Epithelial cell of alveolus of lung (primary cell): ENCODE measurements around a stretch of chr12.

DNA sequence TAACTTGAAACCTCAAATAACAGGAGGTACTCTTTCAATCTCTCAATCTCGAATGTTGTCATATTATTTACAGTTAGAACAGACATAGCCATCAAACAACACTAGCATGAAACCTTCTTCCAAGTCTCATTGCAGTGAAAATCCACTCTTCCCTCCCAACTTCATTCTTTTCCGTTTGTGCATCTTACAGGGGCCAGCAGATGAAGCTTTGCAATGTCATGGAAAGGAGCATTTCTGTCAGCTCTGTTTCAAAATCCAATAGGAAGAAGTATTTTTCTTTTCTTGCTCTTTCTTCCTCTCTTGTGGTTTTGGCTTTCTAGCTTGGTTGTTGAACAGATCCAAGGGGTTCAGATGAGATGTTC is 416.5 kb downstream of the AEBP2 start:
- RAMPAGE, long total RNA = no peak
- RRBS = no CpG with 5 or more reads among the region's 2 CpGs

DNA sequence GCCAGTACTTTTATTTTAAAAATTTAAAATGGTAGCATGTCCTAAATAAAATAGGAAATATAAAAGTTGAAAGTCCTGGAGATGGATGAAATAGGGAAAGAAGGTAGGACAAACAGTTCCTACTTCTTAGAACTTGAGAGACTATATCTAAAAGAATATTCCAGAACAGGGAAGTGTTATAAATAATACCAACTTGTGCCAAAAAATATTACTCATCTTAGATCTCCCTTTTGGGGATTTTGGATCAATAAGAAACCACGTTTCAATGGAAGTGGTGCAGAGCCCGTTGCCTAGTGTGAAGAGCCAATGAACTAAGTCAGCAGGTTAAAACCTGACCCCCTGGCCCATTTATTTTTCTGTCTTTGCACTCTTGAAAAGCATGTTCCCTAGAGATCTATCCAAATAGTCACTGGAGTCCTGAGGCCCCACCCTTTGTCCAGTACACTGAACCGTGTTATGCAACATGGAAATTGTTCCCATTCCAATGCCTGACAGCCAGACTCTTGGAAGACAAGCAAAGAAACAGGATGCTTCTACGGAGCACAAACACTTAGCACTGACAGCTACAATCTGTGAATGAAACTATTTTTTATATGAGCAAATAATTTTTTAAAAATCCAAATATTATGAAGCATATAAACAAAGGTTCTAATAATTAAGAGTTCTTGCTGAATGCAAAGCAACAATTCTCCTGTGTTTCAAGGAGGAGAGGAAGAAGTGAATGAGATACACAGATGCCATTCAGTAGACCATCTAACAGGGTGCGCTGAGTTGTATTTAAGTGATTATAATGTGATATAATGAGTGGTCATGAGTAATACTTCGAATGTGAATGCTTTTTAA is 97.6 kb downstream of the PDE3A start:
- RAMPAGE, long total RNA = no peak
- RRBS = no CpG with 5 or more reads among the region's 6 CpGs

DNA sequence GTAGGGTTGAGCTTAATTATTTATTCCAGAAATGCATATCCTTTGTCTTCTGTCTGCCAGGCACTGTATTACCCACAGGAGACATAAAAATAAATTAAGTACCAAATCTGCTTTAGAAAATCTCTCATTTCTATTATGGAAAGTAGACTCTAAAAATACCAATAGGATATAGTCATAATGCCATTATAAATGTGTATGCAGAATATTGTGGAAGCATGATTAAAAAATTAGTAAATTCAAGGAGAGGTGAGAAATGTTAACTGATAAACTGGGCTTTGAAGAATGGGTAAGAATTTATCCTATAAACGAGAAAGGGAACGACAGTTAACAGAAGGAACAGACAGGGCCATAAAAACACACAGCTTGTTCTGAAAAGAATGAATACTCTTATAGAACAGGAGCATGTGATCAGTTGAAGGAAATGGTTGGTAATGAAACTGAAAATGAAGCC is 7.9 kb downstream of the GOLT1B start:
- RAMPAGE, long total RNA = no peak
- RRBS = no CpG with 5 or more reads among the region's 2 CpGs

- RAMPAGE, long total RNA = no peak
Measured at GRCh38 chr12:21517410-21518170, 8.5 kb upstream of the SPX start.

- RAMPAGE, long total RNA = no peak
- RRBS = no CpG with 5 or more reads among the region's 3 CpGs
Measured at GRCh38 chr12:21566191-21566656, 38.4 kb downstream of the GYS2 start.

- RAMPAGE, long total RNA = no peak
- RRBS = no CpG with 5 or more reads among the region's 4 CpGs
Measured at GRCh38 chr12:21677651-21678013, 20.0 kb upstream of the LDHB start.

GRCh38 chr12:21773086-21773819 is 1.3 kb downstream of the KCNJ8 start:
- RAMPAGE, long total RNA = no peak
- RRBS = no CpG with 5 or more reads among the region's 24 CpGs

GRCh38 chr12:21828032-21828699 is 53.7 kb upstream of the KCNJ8 start:
- RAMPAGE, long total RNA = no peak
- RRBS = 100% methylated on average over 1 of the region's 6 CpGs

DNA sequence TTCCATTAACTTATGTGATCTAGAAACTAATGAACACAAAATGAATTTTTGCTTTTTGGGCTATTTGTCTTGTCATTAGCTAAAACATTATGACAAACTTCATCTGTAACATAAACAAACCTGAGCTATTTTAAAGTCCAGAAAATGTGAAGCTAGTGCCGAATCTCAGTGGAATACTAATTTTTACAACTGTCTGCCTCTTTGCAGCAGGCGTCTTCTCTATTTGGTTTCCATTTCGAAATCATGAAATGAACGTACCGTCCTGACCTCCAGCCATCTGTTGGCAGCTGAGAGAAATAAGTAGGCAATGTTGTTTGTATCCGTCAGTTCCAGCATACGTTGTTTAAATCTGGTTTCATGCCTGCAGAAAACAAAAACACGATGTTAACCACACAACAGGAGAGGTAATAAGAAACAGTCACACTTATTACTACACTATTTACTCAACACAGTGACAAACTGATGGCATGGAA is 54.2 kb upstream of the KCNJ8 start:
- RAMPAGE, long total RNA = no peak
- RRBS = no CpG with 5 or more reads among the region's 8 CpGs

GRCh38 chr12:21939149-21939769 is 2.0 kb downstream of the ABCC9 start:
- RAMPAGE, long total RNA = no peak
- RRBS = no CpG with 5 or more reads among the region's 9 CpGs

DNA sequence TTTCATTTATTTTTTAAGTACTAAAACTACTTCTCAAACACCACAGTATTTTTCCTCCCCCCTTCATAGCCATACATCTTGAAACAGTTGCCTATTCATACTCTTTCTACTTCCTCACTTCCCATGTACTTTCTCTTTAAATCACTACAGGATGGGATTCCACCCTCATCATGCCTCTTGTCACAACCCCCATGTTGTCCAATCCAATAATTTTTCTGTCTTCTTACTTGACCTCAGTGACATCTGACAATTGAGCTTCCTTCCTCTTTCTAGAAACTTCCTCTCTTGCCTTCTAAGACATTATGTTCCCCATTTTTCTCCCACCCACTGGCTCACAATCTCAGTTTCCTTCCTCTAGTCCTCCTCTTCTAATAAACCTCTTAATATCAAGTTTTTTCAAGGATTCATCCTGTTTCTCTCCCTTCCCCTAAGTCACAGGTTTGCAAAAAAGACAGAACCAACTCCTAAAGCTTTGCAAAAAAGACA is 5.3 kb downstream of the C2CD5 start:
- RAMPAGE, long total RNA = no peak

DNA sequence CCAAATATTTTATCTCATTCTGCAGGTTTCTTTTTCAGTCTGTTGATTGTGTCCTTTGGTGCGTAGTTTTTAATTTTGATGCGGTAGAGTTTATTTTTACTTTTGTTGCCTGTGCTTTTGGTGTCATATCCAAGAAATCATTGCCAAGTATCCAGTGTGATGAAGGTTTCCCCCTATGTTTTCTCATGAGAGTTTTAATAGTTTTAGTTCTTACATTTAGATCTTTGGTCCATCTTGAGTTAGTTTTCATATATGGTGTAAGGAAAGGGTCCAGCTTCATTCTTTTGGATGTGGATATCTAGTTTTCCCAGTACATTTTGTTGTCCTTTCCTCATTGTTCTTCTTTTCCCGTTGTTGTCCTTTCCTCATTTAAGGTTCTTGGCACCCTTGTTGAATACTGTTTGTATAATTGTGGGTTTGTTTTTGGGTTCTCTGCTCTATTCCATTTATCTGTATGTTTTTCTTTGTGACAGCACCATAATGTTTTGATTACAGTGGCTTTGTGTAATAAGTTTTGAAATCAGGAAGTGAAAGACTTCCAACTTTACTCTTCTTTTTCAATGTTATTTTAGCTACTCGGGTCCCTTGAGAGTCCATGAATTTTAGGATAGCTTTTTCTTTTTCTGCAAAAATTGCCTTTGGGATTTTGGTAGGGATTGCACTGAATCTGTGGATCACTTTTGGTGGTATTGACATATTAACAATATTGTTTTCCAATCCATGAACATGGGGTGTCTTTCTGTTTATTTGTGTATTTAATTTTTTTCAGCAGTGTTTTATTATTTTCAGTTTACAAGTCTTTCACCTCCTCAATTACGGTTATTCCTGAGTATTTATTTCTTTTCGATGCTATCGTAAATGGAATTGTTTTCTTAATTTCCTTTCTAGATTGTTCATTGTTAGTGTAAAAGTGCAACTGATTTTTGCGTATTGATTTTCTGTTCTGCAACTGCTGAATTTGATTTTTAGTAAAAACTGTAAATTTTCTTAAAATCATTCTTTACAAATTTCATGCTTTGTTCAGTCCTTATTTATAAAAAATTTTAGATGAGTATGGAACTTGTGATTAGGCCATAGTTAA is 28.1 kb downstream of the ETNK1 start:
- RAMPAGE, long total RNA = no peak
- RRBS = no CpG with 5 or more reads among the region's 8 CpGs

DNA sequence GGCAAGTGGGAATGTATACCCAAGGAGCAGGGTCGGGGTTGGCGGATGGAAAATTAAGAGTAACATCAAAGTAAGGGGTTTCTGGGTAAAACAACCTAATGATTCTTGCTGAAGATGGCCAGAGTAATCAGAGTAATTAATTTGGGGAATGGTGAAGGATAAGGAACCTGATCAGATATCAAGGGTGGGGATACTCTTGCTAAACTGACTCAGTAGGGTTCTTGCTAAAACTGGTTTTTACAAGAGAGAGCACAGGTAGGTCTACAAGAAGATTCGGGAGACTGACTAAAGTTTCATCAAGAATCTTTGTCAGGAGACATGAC is 33.6 kb downstream of the ETNK1 start:
- RAMPAGE, long total RNA = no peak
- RRBS = no CpG with 5 or more reads among the region's 3 CpGs

- RAMPAGE, long total RNA = no peak
- RRBS = no CpG with 5 or more reads among the region's 9 CpGs
Measured at GRCh38 chr12:24230025-24230672, 280.7 kb upstream of the SOX5 start.

- RAMPAGE, long total RNA = no peak
- RRBS = no CpG with 5 or more reads among the region's 2 CpGs
Measured at GRCh38 chr12:24361830-24362399, 412.4 kb upstream of the SOX5 start.

GRCh38 chr12:24500630-24501140 is 448.2 kb downstream of the BCAT1 start:
- RAMPAGE, long total RNA = no peak
- RRBS = no CpG with 5 or more reads among the region's 5 CpGs

DNA sequence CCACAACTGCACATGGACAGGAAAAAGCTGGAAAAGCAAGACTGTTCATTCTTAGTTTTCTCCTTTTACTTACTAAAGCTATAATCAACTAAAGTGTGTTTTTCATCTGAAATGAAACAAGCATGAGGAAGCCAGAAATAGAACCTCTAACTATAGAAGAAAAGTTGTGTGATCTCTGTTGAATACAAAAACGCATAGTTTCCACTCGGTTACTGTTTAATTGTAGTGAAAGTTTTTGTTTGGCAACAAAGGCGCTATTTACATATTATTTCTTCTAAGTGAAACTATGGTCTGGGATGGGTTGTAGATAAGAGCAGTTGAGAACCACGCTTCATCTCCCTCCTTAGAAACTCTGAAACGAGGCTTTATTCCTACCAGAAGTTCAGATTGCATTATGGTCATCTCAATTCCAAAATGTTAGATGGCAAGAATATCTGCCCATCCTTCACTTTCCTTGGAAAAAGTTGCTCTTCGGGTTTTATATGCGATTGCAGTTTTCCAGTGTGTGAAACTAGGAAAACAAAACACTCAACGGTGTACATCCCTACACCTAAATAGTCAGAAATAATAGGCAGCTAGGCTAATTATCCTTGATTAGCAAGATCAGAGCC is 1.1 kb downstream of the BCAT1 start:
- RAMPAGE, long total RNA = no peak
- RRBS = no CpG with 5 or more reads among the region's 8 CpGs

DNA sequence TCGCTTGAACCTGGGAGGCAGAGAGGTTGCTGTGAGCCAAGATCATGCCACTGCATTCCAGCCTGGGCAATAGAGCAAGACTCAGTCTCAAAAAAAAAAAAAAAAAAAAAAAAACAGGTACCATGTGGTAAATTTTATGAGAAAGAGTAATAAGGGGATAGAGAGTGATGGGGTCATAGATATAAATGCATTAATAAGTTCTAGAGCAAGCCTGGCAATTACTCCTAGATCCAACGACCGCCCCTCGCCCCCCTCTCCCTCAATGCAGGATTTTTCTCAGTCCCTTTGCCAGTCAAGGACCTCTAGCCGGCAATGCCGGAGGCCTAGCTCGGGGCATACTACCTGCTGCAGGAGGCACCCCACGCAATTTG is 2.6 kb upstream of the BCAT1 start:
- RAMPAGE, long total RNA = no peak
- RRBS = no CpG with 5 or more reads among the region's 8 CpGs

DNA sequence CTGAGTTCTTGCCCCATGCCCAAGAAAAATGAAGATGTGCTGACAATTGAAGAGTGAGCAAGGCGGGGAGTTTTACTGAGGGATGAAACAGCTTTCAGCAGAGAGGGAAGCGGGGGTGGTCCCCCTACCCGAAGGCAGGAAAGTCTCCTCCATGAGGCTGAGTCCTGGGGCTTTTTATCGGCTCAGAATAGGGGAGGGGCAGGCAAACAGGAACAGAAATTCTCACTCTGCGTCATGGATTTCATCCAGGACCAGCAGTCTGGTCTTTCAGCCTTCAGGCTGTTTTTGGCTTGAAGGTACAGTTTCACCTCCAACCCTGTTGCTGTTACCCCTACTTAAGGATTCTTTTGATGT is 3.0 kb upstream of the BCAT1 start:
- RAMPAGE, long total RNA = no peak
- RRBS = no CpG with 5 or more reads among the region's 5 CpGs

DNA sequence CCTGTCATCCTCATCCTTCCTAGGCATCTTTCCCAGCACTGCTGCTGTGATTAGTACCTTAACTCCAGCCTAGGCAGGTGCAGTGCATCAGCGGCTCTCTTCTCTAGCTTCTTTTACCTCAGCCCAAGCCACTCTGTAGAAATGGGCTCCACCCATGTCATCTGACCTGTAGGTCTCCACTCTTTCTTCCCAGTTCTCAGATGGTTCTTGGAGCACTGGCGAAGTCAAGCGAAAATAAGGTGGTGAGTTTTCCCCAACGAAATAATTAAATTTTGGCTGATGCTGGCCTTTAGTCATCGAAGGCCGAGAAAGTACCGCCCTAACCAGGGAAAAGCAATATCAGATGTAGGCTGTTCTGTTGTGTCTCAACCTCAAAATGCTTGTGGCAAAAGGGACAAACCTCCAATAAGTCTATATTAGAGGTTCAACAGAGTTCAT is 48.5 kb upstream of the BCAT1 start:
- RAMPAGE, long total RNA = no peak
- RRBS = no CpG with 5 or more reads among the region's 7 CpGs